ENCODE data around the gene RSU1.

DNA sequence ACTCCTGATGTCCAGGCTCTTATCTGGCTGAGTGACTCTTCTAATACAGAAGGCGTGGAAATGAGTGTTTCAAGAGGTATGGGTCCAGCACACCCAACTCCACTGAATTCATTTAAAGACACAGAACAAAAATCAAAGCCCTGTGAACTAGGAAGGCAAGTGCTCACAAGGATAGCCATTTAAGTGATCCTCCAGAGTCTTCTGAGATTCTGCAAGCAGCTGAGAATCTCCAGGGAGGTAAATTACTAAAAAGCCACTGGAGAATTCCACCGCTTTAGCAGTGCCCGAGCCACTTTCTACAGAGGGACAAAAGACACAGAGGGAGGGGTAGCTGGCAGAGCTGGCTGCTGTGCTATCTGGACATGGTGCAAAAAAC, 24.5 kb downstream of the FAM171A1 start:
- PRO-cap: no peak

DNA sequence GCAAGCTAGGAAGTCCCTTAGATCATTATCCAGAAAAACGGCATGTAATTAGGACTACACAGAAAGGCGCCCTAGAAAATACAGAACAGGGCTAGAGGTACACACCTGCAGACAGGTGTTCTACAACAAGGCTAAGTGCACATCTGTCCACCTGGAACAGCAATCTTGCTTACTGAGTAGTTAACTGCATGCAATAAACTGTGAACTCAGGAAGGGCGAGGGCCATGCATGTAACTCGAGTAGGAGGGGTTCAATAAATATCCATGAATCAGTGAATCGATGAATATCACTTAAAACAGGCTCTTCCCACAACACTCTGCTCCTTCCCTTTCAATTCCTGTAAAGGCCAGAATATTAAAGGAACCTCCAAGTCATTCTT, 22.0 kb downstream of the FAM171A1 start:
- PRO-cap: no peak

GRCh38 chr10:15529002-15529331, 157.9 kb upstream of the FAM171A1 start:
- PRO-cap: no peak

DNA sequence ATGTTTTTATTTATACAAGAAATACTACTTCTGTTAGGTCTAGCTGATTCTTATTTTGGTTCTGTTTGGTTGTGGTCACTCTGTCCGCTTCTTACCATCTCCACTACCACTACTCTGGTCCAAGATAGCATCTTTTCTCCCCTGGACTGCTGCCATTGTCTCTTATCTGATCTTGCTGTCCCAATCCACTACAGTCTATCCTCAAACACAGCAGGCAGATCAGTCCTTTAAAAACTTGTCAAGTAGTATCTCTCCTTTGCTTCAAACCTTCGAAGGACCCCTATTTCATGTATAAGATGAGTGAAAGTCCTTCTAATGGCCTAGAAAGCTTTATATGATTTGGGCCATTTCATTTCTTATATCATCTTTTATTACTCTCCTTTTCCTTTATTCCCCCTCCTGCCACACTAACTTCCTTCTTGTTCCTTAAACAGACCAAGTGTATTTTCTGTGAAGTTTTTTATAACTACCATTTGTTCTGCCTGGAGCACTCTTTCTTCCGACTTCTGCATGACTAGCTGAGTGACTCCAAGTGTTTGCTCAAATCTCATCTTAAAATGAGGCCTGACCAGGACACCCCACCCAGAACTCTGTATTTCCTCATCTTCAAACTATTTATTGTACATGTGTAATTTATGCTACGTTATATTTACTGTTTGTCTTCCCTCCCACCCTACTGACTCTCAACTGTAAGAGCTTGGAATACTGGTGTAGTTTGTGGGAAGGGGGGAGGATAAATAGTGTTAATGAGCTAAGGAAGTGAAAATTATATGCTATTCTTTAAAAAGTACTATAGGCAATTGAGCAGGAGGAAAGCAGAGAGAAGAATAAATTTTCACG, 3.3 kb downstream of the MINDY3 start:
- PRO-cap: no peak

- PRO-cap: no peak
These were observed 444 bp downstream of the RSU1 start for GRCh38 chr10:16816699-16817261.

GRCh38 chr10:16817262-16818101, at the start of gene RSU1:
Gene RSU1, minus strand, starts transcription at chr10:16817424.
- PRO-cap: bidirectional peak, plus-strand start at chr10:16817757, minus-strand start at chr10:16817406; bidirectional peak, plus-strand start at chr10:16817851, minus-strand start at chr10:16817964

DNA sequence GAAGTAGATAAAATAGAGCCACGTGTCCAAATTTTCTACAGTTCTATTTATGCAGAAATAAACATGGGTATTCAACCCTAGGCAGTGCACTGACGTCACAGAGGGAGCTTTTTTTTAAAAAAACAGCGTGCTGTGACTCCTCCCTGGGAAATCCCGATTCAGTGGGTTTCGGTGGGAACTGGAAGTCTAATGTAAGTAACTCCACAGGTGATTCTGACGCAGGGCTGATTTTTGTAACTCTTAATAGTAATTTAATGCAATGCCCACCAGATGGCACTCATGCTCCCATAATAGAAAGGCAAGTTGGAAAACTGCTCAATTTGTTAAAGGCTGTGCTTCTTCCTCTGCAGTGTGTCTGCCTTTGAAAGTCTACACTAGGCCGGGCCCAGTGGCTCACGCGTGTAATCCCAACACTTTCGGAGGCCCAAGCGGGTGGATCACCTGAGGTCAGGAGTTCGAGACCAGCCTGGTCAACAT, 10.9 kb upstream of the RSU1 start:
- PRO-cap: unidirectional peak, plus-strand start at position 377 of the sequence

DNA sequence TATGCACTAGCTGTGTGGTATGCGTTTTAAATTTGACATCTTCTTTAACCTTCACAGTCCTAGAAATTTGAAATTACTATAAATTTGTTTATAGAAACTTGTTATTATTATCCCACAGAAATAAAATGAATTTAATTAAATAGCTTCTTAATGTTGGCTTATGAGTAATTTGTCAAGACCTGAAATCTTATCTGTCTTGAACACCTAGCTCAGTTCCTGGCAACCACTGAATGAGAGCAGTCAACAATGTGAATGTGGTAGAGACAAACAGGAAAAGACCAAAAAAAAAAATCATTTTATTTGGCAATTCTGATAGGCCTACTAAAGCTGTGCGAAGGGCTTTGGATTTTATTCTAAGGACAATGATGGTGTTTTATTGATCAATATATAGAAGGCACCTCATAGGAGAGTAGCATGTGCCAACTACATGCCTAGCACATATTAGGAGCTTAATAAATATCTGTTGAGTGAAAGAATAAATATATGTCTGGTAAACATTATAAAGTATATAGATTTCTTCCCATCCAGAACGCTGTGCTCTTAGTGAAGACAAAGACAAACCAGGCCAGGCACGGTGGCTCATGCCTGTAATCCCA, 127.8 kb upstream of the RSU1 start:
- PRO-cap: no peak

DNA sequence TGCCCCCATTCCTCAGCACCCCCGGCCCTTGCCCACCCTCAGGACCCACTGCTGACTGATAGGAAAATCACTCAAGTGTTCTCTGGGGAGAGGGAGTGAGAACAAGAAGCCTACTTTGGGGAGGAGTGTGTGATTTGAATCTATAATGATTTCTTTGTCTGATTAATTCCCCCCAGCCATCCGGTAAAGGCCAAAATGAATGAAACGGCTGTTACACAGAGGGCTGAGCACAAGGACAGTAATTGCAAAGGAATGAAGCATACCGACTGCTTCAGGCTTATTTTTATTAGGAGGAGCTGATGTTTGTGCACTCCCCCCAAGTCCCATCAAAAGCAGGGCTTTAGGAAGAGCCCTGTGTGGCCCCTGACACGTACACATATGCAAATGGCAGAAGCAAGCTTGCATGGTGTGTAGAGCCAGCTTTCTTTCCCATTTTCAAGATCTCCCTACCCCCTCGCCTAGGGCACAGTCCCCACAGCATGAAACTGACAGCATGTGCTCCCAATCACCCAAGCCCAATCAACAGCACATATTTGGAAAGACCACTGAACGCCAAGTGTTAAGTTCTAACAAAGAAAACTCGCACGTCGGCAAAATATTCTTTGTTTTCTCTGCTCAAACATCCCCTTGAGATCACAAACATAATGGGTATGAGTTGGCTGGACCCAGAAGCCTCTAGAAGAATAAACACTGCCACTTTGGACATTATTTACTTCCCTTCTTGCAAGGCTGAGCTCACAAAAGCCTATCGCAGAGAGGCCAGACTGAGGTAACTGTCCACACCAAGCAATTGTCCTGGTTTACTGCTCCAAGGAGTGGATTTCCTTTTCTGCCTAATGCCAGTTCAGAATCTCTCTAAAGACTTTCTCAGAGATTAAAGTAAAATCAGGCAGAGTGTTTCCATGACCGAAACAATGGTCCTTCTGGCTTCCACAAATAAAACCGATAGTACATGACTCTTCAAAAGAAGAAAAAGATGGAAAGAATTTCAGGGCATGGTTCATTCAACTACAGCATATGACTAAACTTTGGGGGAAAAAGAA, 143.0 kb downstream of the CUBN start:
- PRO-cap: no peak

- PRO-cap: no peak
These were observed 29.0 kb downstream of the CUBN start for GRCh38 chr10:17100584-17101006.

DNA sequence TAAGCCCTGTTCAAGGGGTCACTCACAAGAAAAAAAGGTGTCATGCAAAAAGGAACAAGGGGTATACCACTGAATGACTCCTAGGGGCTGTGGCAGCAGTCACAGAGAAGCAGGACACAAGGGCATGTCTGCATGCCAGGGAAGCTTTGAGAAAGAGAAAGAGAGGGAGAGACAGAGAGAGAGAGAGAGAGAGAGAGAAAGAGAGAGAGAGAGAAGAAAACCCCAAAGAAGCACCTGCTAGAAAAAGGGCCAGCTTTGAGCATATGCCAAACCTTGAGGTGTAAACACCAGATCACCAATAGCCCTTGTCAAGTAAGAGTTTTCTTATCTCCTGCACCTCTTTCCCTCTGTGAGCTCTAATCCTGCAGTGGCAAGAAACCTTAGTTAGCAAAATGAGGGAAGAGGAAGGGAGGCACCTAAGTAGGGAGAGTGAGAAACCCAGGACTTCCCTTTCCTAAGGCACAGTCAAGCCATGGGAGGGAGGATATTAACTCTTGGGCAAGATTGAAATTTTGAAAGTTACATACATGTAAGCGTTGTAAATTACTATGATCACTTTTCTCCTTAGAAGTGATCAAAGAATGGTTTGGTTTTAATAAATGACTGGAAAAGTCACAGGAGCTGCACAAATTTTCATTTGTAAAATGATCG, 11.4 kb upstream of the TRDMT1 start:
- PRO-cap: no peak

- PRO-cap: bidirectional peak, plus-strand start at chr10:17229278, minus-strand start at chr10:17229123; bidirectional peak, plus-strand start at chr10:17230174, minus-strand start at chr10:17229938
These were observed 1.5 kb downstream of the VIM start for GRCh38 chr10:17229193-17230239.

GRCh38 chr10:17348592-17349303, 105.6 kb downstream of the ST8SIA6 start:
- PRO-cap: no peak

GRCh38 chr10:17472800-17473244, 18.4 kb upstream of the ST8SIA6 start:
- PRO-cap: no peak

GRCh38 chr10:17648171-17648932, 4.4 kb downstream of the STAM start:
- PRO-cap: unidirectional peak, plus-strand start at chr10:17648435

DNA sequence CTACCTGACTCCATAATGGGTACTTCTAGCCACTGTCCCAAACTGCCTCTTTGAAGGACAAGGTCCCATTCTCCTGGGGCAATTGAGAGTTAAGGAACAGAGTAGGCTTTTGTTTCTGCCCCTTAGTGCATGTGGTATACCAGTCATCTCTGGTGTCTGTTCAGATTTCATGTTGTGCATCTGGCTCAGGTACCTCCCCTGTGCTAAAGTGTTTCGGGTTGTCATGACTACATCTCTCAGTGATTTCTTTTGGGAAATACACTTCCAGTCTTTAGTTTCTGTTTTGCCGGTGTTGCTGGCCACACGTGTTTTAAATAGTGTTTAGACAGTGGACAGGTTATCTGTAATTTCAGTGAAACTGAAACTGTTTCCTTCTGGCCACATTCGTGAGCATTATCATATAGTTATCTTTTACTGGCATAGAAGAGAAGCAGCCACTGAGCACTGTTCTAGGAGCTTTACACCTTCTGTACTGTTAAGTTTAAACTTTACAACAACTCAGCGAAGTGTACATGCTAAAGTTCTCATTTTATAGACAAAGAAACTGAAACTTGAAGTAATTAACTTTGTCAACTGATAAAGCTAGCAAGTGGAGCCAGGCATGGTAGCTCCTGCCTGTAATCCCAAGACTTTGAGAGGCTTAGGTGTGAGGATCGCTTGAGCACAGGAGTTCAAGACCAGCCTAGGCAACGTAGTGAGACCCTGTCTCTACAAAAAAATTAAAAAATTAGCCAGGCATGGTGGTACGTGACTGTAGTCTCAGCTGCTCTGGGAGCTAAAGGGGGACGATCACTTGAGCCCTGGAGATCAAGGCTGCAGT, 4.9 kb downstream of the TMEM236 start:
- PRO-cap: no peak

DNA sequence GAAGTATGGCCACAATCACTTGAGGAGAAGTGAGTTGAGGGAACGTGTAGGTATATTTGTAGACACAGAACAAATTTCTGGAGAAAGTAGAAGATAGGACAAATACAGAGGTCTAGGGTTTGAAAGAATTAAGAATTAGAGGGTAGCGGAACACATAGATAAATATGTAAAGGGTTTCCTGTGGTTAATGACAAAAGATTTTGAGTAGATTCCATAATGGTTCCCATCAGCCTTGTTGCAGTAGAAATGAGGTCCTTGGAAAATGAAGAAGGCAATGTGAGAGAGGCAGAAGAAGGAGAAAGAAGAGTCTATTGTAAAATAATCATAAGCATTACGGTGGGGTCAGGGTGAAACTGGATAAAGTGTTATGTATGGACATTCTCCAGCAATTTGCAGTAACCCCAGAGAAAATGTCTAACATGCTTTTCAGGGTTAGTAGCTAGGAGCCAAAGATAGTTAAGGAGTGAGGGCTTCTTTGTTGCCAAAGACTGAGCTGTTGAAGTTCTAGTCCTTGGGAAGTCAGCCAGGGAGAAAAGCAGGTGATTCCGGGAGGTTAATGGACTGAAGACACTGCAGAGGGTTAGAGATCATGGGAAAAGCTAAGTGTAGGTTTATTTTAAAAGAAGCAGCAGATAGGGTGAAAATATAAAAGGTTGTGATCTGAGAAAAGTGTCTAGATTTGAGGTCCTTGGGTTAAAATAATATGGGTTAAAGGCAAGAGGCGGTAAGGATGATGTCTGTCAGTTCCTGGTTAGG, 166.2 kb downstream of the CACNB2 start:
- PRO-cap: no peak

- PRO-cap: no peak
These were observed 131.0 kb downstream of the NSUN6 start for GRCh38 chr10:18520242-18520897.

GRCh38 chr10:18520898-18521292, 130.5 kb downstream of the NSUN6 start:
- PRO-cap: no peak

DNA sequence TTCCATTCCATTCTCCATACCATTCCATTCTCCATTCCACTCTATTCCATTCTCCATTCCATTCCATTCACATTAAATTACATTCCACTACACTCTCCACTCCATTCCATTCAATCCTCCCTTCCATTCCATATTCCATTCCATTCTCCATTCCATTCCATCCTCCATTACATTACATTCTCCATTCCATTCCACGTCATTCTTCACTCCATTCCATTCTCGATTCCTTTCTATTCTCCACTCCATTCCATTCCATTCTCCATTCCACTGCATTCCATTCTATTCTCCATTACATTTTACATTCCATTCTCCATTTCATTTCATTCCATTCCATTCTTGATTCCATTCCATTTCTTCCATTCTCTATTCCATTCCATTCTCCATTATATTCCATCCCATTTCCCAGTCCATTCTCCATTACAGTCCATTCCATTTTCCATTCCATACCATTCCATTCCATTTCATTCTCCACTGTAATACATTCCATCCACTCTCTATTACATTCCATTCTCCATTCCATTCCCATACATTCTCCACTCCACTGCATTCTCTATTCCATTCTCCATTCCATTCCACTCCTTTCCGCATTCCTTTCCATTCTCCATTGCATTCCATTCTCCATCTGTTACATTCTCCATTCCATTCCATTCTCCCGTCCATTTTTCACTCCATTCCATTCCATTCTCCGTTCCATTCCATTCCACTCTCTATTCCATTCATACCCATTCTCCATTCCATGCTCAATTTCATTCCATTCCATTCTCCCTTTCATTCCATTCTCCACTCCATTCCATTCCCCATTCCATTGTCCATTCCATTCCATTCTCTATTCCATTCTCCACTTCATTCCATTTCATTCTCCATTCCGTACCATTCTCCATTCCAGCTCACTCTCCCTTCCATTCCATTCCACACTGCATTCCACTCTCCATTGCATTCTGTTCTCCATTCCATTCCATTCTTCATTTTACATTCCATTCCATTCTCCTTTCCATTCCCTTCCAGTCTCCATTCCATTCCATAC, 87.3 kb downstream of the NSUN6 start:
- PRO-cap: no peak

All from H9 (cell line).